ENCODE measurements around the gene FXYD5.

GRCh38 chr19:33868814-33869166, 72.1 kb downstream of the KCTD15 start:
- RRBS, result 15% methylated on average over 6 of the region's 16 CpGs

GRCh38 chr19:34230813-34231896, 23.2 kb upstream of the GARRE1 start:
- RRBS, result no CpG with 5 or more reads among the region's 17 CpGs

GRCh38 chr19:34263655-34264275, 9.4 kb downstream of the GARRE1 start:
- RRBS, result no CpG with 5 or more reads among the region's 10 CpGs

GRCh38 chr19:34300410-34300696, 46.0 kb downstream of the GARRE1 start:
- RRBS, result no CpG with 5 or more reads among the region's 11 CpGs

- RRBS, result 1% methylated on average over 6 of the region's 38 CpGs
Measured at GRCh38 chr19:34365495-34366185, 644 bp downstream of the GPI start.

DNA sequence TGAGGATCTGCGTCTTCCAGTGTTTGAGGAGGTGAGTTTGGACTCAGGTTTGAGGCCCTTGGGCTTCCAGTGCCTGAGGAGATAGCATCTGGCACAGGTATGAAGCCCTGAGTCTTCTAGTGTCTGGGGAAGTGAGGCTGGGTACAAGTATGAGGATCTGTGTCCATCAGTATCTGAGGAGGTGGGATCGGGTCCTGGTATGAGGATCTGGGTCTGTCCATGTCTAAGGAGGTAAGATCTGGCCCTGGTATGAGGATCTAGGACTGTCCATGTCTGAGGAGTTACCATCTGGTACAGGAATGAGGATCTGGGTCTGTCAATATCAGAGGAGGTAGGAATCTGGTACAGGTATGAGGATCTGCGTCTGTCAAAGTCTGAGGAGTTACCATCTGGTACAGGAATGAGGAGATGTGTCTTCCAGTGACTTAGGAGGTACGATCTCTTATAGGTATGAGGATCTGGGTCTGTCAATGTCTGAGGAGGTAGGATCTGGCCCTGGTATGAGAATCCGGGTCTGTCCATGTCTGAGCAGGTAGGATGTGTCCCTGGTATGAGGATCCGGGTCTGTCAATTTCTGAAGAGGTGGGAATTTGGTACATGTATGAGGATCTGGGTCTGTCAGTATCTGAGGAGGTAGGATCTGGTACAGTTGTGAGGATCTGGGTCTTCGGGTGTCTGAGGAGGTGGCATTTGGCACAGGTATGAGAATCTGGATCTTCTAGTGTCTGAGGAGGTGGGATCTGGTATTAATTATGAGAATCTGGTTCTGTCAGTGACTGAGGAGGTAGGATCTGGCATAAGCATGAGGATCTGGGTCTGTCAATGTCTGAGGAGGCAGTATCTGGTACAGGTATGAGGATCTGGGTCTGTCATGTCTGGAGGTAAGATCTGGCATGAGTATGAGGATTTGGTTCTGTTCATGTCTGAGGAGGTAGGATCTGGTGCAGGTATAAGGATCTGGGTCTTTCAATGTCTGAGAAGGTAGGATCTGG, 12.8 kb upstream of the PDCD2L start:
- RRBS, result no CpG with 5 or more reads among the region's 7 CpGs

DNA sequence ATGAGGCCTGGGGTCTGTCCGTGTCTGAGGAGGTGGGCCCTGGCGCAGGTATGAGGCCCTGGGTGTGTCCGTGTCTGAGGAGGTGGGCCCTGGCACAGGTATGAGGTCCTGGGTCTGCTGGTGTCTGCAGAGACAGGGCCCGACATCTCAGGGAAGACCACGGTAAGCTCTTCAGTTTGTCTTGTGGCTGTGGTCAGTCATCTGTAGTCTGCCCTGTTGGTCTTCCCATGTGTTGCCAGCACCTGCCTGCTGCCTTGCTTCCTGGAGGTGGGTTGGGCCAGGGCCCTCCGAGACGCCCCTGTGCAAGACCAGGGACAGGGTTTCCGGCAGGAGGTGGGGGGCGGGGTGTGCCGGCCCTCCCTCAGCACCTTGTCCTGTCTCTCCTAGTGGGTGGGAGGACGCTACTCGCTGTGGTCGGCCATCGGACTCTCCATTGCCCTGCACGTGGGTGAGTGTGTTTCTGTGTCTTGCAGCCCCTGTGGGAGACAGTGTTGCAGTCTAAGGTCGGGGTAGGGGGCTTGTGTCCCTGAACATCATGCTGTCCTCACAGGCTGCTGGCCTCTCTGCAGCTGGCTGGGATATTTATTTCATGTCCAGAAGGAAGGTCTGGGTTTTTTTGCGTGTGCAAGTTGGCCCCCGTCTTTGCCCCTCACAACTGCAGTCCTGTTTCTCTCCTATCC, 11.2 kb upstream of the PDCD2L start:
- RRBS, result no CpG with 5 or more reads among the region's 18 CpGs

DNA sequence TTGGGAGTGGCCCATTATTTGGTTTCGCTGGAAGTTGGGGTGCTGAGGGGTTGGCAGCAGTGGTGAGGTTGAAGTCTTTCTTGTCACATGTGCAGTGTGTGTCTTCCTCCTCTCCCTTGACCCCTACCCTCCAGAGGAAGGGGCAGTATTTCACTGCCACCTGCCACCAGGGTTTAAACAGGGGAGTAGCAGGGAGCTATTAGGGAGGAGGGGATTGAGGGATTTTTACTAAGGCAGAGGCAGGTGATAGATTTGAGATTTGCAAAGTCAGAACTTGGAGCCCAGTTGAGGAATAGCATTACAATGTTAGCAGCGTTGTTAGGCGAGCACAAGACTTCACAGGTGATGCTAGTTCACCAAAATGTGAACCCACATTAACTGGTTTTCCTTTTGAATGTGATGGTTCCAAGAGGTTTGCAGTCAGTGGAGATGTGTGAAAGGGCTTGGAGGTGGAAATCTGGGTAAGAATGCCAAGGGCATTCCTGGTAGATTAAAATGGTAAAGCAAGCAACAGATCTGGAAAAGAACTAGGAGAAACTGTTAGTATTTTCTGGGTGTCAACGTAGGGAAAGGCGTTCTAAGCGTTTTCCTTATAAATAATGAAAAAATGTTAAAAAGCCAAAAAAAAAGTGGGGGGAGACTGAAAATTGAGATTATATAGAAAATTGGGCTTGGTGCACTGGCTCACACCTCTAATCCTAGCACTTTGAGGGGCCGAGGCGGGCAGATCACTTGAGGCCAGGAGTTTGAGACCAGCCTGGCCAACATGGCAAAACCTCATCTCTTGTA, 19.3 kb upstream of the WTIP start:
- RRBS, result no CpG with 5 or more reads among the region's 8 CpGs

DNA sequence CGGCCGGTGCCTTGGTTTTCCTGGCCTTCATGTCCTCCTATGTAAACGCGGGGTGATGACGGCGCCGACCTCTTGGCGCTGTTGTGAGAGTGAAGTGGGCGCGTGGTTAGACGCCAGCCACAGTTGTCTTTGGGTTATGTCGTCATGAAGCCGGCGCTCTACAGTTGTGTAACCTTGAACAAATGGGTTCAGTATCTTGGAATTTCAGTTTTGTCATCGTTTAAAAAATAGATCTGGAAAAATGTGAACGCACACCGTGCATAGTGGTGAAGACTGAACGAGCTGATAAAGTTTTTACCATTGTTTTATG, 360 bp downstream of the ZNF181 start:
- RRBS, result 1% methylated on average over 1 of the region's 18 CpGs

GRCh38 chr19:34832793-34833221, 59.8 kb upstream of the ZNF599 start:
- RRBS, result 84% methylated on average over 5 of the region's 28 CpGs

- RRBS, result no CpG with 5 or more reads among the region's 3 CpGs
Measured at GRCh38 chr19:35026670-35026987, 3.6 kb upstream of the SCN1B start.

DNA sequence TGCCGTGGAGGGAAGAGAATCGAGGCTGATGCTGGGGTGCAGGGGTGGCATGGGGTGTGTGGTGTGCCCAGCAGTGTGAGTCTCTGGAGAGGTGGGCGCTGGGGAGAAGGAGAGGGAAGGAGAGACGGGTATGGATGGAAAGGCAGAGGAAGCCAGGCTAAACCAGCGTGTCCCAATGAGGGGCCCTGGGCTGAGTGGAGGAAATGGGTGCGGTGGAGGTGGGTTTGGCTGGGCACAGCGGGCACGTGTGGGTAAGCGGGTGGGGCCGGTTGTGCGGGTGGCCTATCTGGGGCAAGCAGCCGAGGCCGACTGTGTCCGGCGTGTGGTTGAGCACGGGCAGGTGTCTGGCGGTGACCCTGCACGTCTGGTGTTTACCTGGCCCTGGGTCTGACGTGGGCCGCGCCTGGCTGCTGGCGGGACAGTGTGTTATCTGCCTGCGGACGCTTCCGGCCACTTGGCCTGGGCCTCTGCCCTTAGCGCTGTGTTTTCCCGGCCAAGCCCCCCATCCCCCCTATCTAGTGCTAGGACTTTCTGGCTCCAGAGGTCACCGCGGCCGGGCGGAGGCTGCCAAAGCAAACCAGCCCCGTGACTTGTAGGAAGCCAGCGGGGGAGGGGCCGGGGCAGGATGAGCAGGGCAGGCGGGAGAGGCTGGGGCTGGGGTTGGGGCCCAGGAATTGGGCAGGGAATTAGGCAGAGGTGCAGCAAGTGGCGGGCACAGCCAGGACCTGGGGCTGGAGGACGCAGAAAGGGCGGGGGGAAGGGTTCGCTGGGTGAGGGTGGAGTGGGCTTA, 687 bp upstream of the HPN start:
- RRBS, result 18% methylated on average over 8 of the region's 39 CpGs

- RRBS, result 64% methylated on average over 4 of the region's 29 CpGs
Measured at GRCh38 chr19:35060305-35061072, 19.0 kb downstream of the HPN start.

- RRBS, result 6% methylated on average over 4 of the region's 26 CpGs
Measured at GRCh38 chr19:35114593-35115380, 836 bp upstream of the FXYD3 start.

DNA sequence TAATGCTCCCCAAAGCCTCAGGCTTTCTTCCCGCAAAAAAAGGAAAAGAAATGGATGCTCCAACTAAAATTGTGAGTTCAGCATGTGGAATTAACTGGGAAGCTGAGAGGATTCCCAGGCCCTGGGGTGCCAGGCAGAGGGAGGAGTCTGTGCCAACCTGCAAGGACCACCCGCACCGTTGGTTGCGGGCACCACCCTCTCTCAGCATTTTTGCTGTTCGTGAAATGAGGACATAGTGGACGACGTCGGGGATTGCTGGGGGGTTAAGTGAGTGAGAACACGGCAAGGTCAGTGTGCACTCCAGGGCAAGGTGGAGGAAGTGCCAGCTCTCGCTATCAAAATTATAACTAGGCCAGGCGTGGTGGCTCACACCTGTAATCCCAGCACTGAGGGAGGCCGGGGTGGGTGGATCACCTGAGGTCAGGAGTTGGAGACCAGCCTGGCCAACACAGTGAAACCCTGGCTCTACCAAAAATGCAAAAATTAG, 2.1 kb downstream of the FXYD3 start:
- RRBS, result no CpG with 5 or more reads among the region's 12 CpGs

DNA sequence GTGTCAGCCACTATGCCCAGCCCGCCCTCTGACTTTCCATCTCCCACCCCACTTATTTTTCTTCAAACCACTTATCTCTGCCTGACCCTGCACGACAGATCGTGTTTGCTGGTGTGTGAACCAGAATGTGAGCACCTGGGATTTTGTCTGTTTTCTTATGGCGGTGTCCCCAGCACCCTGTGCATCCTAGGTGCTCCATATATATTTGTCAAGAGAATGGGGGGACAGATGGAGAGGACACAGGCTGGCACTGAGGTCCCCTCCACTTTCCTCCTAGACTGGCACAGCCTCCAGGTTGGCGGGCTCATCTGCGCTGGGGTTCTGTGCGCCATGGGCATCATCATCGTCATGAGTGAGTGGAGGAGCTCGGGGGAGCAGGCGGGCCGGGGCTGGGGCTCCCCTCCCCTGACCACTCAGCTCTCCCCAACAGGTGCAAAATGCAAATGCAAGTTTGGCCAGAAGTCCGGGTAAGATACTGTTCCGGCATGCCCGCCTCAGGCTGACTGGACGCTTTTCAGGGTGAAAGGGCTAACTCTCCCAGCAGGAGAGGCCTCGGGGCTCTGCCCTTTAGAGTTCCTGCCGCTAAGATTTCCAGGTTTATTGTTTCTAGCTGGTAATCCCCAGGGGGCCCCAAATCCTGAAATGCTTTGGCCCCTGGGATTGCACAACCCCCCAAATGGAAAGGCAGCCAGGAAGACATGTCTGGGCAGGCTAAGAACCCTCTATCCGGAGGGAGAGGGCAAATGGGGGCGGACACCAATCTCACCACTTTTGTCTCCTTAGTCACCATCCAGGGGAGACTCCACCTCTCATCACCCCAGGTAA, 7.1 kb downstream of the FXYD3 start:
- RRBS, result 49% methylated on average over 2 of the region's 19 CpGs

GRCh38 chr19:35154507-35155032, at the start of gene FXYD5:
Gene FXYD5 (plus strand): TSS chr19:35154735.
- RRBS, result 4% methylated on average over 6 of the region's 34 CpGs

DNA sequence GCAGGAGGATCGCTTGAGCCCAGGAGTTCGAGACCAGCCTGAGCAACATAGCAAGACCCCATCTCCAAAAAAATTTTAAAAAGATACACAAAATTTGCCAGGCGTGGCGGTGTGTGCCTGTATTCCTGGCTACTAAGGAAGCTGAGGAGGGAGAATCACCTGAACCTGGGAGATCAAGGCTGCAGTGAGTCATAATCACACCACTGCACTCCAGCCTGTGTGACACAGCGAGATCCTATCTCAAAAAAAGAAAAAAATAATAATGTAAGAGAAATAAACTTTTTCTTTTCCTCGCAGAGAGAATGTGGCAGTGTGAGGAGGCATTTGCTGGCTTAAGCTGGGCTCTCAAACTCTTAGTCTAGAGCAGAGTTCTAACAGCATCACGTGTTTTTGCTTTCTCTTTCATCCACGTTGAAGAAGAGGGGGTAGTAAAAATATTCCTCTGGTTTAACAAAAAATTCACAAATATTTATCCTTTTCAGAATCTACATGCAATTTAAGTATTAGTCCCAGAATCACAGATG, 21.0 kb downstream of the FAM187B start:
- RRBS, result no CpG with 5 or more reads among the region's 8 CpGs

GRCh38 chr19:35266638-35266942, 2.2 kb upstream of the USF2 start:
- RRBS, result no CpG with 5 or more reads among the region's 12 CpGs

DNA sequence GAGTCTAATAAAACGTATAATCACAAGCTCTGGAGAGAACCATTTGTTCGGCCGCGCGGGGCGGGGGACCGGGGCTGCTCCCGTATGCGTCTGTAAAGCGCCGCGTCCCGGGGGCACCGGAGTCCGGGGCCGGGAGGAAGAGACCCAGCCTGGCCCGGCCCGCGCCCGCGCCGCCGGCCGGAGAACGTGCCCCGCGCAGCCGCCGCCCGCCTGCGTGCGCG, 913 bp upstream of the USF2 start:
- RRBS, result under 1% methylated on average over 16 of the region's 33 CpGs

Measured in Jurkat, Clone E6-1 (cell line).